Gallbladder (tissue), 1 donor: ENCODE measurements around the genes FTH1 and MTA2.

GRCh38 chr11:61359275-61359985 lies 2.3 kb downstream of the CYB561A3 start:
- PRO-cap: no peak

- PRO-cap: no peak
Observed at GRCh38 chr11:61417953-61418624, 11.7 kb downstream of the CPSF7 start.

DNA sequence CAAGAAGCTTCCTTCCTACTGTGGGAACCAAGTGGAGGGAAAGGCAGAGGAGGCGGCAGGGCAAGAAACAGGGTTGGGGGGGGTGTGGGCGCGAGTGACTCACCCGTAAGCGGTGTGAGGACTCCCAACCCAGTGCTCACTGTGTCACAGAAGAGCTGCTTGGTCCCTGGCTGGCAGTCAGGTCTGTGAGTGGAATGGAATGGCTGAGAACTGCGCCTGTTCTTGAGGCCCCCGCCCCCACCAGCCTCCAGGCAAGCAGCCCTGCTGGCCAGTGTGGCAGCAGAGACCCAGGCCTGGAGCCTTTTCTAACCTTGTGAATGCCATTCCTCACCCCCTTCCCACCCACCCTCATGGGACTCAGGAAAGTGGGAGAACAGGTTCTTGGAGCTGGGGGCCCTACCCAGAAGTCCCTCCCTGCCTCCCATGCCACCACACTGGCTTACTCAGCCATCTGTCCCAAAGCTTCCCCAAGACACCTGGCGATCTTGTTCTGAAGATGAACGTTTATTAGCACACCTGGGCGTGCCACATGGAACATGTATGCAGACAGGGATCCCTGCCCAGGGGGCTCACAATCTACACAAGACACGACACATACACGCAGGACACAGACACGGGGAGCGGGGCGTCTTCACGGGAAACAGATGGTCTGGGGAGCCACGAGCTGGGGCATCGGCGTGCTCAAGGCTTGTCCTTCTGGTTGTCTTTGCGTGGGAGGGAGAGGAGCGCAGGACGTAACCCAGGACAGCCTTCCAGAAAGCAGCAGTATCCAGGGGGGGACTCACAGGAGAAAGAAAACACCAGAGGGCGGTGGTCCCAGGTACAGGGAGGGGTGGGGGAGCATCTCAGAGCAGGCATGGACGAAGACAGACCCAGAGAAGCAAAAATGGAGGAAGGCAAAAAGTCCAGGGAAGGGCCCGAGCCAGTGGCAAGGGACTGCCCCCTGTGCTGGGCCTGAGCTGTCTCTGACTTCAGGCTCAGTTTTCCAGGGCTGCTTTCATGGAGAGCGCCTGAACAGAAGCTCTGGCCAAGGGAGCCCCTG lies 5.0 kb downstream of the LRRC10B start:
- PRO-cap: no peak

- PRO-cap: no peak
Observed at GRCh38 chr11:61742625-61743035, 9.8 kb upstream of the MYRF start.

GRCh38 chr11:61769741-61769958 lies 17.2 kb downstream of the MYRF start:
- PRO-cap: no peak

GRCh38 chr11:61769959-61770591 lies 17.6 kb downstream of the MYRF start:
- PRO-cap: no peak

- PRO-cap: no peak
Observed at GRCh38 chr11:61788973-61789423, 3.4 kb downstream of the TMEM258 start.

GRCh38 chr11:61814120-61814682 lies 2.6 kb downstream of the FADS1 start:
- PRO-cap: unidirectional peak, plus-strand start at chr11:61814512

- PRO-cap: no peak
Observed at GRCh38 chr11:61815749-61816008, 1.1 kb downstream of the FADS1 start.

DNA sequence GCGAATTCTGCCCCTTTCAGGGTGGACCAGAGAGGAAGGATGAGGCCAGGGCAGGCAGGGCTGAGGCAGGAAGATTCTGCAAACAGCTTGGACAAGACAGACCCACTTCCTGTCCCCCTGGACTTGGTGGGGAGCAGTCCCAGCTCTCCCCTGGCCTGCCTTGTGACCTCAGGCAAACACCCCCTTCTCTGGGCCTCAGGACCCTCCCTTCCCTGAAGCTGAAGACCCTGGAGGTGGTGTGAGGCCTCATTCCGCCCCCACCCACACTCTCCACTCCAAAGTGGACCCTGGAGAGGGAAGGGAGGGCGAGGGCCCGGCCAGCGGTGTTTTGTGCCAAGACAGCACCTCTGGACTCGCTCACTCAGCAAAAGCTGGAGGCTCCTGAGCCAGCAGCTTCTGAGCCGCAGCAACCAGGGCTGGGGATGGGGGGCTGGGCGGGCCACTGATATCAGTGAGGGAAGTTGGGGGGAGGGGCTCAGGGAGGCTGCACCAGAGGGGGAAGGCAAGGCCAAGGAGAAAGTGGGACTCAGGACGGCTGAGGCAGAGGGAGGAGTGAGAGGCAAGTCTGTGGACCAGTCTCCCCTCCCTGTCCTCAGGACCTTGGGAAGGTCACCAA lies 8.5 kb downstream of the RAB3IL1 start:
- PRO-cap: no peak

DNA sequence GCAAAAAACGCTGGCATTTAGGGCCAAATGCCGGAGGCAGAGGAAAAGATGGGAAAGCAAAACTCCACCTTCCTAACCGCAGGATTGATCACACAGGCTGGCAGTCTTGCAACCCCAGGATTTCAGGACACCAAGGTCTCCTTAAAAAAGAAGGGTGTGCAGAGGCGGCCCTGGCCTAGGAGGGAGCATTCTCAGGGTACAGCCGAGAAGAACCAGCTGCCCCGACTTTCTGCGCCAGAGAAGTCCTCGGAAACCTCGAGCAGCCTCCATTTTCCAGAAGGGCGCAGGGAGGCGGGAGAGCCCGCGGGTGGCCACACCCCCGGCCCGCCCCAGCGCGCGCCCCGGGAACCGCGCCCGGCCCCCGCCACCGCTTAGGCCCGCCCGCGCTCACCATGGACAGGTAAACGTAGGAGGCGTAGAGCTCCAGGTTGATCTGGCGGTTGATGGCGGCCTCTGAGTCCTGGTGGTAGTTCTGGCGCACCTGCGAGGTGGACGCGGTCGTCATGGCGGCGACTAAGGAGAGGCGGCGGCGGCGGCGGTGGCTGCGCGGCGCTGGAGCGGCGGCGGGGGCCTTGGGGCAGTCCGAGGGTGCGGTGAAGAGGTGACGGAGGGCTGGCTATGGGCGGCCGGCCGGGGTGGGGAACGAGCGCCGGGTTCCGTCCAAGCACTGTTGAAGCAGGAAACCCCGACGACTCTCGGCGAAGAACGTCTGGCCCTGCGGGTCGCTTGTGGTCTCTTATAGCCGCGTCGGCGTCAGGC lies at the start of gene FTH1:
Gene FTH1, minus strand, starts transcription at position 714 of the 759 bp plus-strand sequence.
- PRO-cap: bidirectional peak, plus-strand start at position 374 of the sequence, minus-strand start at position 273 of the sequence; bidirectional peak, plus-strand start outside the sequence, minus-strand start at position 711 of the sequence

DNA sequence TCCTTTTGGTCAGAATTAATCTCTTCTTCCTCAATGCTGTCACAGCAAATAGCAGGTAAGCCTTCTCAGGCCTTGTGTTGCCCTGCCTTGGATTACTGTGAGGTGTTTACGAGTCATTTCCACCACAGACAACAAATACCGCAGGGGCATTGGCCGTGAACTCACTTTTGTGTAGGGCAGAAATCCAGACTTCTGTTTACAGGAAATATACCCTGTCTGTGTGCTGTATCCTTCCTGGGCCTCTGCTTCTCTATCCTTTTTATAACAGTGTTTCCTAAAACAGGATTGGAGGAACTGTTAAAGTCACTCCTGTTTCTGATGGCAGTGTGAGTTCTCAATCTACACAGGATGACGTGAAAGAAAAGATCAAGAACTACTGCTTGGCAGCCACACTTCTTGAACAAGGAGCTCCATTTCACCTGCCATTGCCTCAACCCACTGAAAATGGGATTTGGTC lies 66.2 kb upstream of the FTH1 start:
- PRO-cap: no peak

DNA sequence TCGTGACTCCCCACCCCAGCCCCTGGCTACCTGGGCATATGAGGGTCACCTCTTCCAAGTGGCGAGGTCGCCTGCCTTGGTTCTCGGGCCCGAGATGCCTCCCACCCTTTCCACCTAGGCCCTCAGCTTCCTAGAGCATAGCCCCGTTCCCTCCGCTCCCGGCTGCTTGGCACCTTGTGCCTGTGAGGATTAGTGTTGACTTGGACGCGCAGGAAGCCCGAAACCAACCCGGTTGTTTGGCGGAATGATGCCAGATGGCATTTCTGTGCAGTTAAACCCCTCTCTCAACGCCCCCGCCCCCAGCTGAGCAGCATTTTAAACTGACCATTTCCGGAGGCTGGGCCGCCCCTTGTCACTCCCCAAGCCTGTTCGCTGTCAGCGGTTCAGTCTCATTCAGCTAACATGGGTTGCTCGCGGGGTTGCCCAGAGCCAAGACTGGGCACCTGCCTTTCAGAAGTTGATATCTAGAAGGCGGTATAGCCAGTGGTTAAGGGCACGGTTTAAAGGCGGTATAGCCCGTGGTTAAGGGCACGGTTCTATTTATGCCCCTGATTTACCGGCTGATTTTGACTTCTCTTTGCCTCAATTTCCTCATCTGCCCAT lies 542 bp downstream of the INCENP start:
- PRO-cap: no peak

- PRO-cap: no peak
Observed at GRCh38 chr11:62129779-62130346, 6.1 kb downstream of the INCENP start.

DNA sequence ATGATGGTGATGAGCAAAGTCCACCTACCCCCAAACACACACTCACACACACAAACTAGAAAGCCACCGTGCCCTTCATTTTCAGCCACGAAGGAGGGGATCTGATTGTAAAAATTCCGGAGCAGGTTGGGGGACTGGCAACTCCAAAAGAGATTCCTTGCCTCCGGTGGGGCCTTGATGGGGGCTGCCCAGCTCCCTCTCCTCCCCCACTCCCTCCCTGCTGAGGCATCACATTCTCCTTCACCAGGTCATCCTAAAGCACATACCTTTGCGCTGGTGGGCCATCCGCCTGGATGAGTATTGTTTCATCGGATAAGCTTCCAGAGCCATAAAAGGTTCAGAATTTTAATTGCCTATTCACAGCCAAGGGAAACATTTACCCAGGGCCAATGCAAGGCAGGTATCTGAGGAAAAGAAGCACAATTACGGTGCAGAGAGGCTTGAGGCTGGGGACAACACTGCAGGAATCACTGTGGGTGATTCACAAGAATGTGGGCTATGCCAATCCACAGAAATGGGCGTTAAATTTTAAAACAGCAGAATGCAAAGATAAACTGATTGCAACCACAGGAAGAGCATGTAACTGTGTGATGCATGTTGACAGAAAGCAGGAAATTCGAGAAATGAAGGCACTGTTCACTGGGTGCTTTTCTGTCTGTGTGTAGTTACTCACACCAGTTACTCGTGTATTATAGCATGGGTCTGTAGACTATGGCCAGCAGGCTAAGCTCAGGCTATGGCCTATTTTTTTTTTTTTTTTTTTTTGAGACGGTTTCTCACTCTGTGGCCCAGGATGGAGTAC lies 7.8 kb downstream of the SCGB1A1 start:
- PRO-cap: no peak

DNA sequence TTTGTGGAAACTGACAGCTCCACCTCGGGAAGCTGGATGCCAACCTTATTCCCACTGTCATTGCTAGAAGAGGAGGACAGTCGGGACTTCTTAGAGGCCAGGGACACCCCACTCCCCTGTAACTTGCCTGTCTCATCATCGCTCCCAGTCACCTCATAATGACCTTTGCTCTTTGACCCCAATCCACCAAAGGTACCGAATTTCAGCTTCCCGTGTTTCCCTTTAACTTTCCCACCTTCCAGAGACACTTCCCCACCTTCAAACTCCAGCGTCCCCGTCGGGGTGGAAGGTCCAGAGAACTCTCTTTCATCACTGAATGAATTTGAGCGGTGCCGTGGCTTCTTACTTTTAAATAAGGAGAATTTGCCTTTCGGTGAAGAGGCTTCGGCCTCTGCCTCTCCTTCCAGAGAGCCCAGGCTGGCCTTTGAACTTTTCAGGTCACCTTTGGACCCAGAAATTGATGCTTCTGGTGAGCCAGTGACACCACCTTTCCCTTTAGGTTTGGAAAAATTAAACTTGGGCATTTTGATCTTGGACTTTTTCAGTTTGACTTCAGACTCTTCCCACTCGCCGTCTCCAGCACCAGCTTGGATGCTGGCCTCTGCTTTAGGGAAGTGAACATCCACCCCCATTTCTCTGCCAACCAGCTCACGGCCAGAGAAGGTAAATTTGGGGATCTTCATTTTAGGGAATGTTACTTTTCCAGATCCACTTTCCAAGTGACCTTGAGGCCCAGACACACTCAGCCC lies 29.7 kb downstream of the AHNAK start:
- PRO-cap: no peak

DNA sequence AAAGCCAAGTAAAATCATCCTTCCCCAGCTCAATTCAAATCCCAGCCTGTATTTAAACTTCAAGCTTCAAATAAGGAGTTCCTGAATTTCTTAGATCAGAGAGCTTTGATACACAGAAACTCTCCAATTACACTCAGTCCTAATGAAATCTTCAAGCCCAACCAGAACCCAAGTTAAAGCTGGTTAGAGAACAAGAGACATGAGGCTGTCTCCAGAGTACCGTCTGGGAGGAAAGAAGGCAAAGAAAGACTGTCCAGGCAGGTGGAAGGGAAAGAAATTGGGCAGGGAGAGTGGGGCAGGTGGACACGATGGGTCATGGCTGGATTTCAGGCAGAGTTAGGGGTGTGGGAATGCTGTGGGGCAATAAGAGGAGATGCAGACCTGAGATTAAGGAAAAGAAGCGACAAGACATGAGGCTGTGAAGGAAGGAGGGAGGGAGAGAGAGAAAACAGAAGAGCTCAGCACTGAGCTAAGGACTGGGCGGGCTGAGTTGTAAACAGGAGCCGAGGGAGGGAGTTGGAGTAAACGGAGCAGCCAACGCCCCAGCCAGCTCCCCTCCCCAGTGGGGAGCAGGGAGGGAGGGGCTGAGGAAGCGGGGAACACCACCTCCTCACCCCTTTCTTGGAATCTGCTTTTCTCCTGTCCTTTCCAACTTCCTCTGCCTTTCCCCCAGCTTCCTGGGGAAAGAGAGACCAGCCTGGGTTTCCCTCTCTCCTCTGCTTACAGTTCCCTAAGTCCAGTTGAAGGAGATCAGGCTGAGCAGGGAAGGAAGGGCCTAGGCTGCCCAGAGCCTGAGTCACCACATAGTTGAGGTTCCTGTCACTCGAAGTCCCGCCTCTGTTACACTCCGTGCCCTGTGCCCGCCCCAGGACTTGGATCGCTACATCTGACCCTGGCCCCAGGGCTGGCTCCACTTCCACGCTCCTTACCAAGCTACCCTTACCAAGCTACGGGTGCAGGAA lies 6.5 kb upstream of the AHNAK start:
- PRO-cap: unidirectional peak, plus-strand start at position 176 of the sequence; bidirectional peak, plus-strand start at position 524 of the sequence, minus-strand start at position 487 of the sequence; bidirectional peak, plus-strand start at position 913 of the sequence, minus-strand start at position 742 of the sequence

DNA sequence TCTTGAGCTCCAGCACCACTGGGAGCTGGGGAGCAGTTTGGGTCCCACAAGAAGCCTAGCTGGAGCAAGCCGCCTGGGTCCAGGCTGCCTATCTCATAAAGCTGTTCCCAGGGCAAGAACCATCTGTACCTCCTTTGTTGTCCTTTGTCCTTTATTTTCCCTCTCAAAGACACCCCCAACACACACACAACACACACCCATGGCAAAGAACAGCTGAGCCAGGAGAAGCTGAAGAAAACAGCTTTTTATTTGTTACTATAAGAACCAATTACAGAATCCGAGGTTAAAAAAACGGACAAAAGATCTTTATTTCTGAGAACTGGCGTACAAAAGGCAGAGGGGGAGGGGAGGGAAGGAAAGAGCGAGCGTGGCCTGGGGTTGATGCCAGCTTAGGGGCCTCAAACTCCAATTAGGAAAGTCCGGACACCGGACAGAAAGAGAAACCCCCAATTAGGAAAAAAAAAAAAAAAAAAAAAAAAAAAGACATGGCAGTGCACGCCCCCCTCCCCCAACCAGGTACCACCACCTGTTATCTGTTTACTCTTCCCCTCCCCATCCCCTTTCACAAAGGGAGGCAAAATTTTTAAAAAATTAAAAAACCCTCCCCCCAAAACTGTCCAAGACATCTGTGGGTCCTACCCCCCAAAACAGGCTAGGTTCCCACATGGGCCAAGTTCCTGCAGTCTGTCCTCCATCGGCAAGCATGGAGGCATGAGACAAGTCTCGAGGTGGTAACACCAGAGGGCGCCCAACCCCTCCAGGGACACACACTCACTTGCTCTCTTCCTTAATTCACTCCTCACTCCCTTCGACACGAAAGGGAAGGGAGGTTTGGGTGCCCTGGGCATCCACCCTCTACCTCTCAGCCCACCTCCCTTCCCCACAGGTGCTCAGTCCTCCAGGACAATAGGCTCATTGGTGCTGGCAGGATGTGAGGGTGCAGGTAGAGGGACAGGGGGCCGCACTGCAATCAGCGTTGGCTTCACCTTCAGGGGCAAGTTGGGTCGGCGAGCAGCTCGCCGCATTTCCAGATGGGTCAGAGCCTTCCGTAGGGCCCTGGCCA lies 2.0 kb upstream of the TUT1 start:
- PRO-cap: no peak

GRCh38 chr11:62601387-62602193 lies at the start of gene MTA2:
Gene MTA2, minus strand, starts transcription at chr11:62601865.
- PRO-cap: unidirectional peak, minus-strand start at chr11:62601617; unidirectional peak, minus-strand start at chr11:62601664; unidirectional peak, minus-strand start at chr11:62601770

- PRO-cap: no peak
Observed at GRCh38 chr11:62603370-62603666, 1.7 kb upstream of the MTA2 start.